ENCODE results near the genes BDKRB1 and AK7.

DNA sequence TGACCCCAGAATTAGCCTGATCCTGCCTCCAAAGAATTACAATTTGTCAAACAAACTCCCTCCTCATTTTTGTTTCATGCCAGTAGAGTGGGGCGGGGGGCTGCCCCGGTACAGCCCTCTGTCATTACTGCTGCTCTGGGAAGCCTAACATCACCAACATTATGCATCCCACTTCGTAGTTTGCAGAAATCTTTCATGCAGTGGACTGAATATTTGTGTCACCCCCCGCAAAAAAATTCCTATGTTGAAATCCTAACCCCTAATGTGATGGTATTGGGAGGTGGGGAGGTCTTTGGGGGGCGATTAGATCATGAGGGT, 58.9 kb downstream of the C14orf132 start:
- RRBS, result no CpG with 5 or more reads among the region's 5 CpGs

GRCh38 chr14:96197895-96198399, 6.7 kb upstream of the BDKRB2 start:
- RRBS, result no CpG with 5 or more reads among the region's 12 CpGs

- RRBS, result no CpG with 5 or more reads among the region's 7 CpGs
Observed at GRCh38 chr14:96255863-96256480, at the start of gene BDKRB1. TSS of gene BDKRB1 (plus strand) at chr14:96256210.

DNA sequence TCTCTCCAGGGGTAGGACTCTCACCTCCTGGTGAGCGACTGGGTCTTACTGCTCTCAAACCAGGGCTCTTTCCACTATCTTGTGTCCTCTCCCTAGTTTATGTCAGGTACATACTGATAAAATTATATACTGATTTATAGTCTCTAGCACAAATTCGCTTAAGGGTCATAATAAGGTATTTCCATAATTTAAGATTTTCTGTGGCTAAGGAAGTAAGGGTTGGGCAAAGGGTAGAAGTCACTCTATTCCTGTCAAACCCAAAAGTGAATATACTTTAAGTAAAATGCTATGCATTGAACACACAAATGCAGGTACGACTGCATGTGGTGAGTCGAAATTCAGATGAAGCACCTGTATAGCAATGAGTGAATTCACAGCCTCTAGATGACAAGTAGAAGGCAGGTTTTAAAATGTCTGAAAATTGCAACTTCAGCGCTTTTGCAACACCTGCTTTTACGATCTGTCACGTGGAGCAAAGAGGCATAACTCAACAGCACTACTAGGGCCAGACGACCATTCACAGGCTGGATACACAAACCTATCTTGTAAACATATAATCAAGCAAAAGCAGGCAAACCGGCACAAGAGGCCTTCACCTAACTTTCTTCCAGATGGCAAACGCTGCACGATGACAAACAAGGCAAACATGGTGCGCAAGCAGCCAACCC, 1.3 kb downstream of the ATG2B start:
- RRBS, result no CpG with 5 or more reads among the region's 12 CpGs

GRCh38 chr14:96391687-96392390, at the start of gene AK7:
TSS of gene AK7 (plus strand) at chr14:96392128.
- RRBS, result 2% methylated on average over 43 of the region's 75 CpGs

GRCh38 chr14:96536020-96536549, 33.9 kb downstream of the PAPOLA start:
- RRBS, result no CpG with 5 or more reads among the region's 2 CpGs

- RRBS, result no CpG with 5 or more reads among the region's 19 CpGs
Observed at GRCh38 chr14:97634841-97635382, 837.7 kb downstream of the VRK1 start.

DNA sequence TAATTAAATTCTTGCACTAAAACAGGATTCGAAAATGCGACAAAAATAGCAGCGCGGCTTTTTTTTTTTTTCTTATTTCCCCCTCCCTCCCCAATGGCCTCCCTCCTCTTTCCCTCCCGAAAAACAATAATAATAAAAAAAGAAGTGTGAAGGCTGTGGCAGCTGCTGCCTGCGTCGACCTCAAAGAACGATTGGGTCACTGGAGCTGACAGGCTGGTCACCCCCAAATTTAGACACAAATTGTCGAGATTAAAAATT, 1041.6 kb downstream of the VRK1 start:
- RRBS, result no CpG with 5 or more reads among the region's 9 CpGs

DNA sequence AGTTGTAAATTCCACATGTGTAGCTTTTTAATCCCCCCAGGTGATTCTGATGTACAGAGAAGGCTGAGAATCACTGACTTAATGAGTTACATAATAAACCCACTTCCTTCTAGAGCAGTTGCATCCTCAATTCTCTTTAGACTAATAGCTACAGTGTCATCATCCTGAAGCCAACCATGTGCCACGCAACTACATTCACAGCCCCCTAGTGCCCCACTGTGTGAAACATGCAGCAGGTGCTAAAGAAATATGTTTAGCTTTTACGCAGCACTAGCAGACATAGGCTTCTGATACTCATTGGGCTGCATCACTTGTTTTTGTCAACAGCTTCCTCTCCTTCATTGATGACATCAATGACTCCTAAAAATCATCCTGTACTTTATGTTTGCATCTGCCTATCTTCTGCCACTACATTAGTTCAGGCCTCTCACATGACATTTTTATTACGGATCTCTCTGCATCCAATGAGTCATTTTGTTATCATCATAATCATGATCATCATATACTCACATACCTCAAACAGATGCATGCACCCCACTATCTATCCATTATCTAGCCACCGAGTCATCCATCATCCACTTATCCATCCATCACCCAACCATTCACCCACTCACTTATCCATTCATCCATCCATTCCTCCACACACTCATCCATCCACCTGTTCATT, 1168.1 kb downstream of the BCL11B start:
- RRBS, result no CpG with 5 or more reads among the region's 4 CpGs

GRCh38 chr14:98175221-98175729, 1096.7 kb downstream of the BCL11B start:
- RRBS, result no CpG with 5 or more reads among the region's 5 CpGs

DNA sequence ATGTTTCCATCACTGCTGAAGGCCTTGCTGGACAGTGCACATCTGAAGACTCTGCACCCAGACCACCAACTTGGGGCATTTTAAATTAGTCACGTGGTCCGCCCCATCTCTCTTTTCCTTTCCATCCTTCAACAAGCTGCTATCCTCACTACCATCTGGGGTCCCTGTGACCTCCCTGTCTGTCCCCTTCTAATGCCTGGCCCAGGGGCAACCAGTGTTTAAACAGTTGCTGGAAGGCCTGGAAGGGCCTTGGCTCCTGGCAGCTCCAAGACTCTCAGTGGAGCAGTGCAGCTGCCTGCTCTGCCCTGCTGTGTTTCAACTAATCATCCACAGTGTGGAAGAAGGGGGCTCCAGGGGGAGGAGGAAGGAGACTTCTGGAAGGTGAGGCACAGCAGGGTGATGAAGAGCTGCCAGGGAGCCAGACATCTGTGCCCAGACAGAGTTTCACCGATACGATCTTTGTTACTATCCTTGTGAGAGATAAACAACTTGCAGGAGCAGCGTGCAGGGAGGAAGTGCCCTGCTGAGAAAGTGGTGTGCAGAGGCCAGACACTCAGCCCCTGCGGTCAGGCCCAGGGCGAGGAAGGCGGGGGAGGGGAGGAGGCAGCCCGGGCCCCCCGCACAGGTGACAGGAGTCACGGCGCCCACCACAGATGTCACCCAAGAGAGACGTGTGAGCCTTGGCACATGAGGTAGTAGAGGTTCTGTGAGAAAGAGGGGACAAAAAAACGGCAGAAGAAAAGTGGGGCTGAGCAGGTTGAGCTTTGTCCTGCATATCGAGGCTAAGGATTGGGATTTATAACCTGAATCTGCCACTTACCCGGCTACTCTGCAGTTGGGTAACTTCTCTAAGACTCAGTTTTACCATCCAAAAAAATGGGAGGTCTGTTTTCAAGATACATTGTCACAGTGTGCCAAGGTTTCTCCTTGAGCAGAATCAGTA, 1061.8 kb downstream of the BCL11B start:
- RRBS, result no CpG with 5 or more reads among the region's 16 CpGs

DNA sequence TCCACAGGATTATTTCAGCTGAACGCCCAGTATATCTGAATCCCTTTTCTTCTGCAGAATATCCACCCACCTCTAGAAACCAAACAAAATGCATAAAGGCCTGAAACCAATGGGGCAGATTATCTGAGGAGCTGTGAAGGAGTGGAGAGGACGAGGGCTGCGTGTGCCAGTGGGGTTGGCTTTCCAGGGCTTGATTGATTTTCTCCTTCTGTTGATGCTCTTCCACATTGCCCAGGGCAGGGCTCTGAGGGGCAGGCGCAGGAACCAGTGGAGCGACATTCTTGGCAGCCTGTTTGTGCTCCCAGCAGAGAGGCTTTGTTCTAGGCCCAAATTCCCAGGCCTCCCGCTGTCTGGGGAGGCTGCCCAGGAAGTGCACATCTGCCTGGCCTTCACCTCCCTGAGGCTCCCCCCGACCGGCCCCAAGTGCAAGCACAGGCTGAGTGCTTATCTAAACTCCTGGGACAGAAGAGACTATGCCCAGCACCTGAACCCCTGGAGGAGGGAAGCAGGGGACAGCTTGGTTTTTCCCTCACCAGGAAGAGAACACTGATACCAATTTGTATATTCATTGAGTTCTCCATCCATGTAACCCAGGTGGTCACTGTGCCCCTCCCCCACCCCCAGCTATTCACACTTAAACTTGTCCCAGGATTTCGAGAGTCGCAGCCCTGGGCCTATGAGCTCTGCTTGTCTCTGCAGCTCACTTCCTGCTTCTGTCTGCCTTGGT, 452.5 kb downstream of the BCL11B start:
- RRBS, result no CpG with 5 or more reads among the region's 10 CpGs

DNA sequence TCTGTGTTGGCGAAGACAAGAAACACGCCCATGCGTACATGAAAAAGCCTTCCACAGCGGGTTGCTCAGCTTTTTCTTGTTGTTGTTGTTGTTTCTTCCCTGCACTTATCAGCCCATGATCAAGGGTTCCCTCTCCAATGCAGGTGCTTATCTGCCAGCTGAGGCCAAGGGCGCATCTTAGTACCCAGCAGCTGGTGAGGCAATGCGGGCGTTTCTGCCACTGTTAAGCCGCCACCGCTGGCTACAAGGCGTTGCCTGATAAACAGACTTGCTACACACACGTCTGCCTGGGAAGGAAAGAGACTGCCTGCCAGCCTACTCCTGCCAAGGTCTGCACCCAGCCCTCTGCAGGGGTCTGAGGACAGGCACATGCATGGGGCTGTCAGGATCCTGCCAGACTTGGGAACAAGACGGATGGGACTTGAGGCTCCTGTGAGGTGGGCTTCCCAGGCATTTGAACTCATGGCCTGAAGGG, 345.8 kb downstream of the BCL11B start:
- RRBS, result no CpG with 5 or more reads among the region's 12 CpGs

- RRBS, result no CpG with 5 or more reads among the region's 27 CpGs
Observed at GRCh38 chr14:99036565-99037436, 235.2 kb downstream of the BCL11B start.

- RRBS, result 20% methylated on average over 4 of the region's 11 CpGs
Observed at GRCh38 chr14:99230008-99230711, 41.8 kb downstream of the BCL11B start.

DNA sequence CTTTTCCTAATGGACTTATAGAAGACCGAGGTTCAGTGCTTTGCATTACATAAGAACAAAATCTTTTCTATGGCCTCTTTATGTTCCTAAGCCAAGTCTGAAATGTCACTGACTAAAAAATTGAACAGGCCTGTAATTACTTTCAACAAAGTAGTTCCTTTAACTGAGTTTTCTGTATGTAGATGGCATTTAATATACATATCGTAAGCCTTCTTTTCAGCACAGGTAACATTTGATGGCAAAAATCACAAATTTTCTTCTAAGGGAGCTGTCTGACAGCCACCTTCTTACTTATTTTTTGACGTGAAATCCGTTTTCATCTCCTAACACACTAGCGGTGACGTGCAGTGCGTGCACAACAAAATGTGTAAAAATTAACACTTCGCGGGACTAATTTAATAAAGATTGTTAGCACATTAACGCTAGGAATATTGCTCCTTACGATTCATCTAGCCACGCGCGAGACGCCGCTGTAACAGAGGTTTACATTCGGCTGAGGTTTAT, 31.6 kb downstream of the BCL11B start:
- RRBS, result no CpG with 5 or more reads among the region's 17 CpGs

- RRBS, result no CpG with 5 or more reads among the region's 8 CpGs
Observed at GRCh38 chr14:99243264-99243939, 28.6 kb downstream of the BCL11B start.

GRCh38 chr14:99243940-99244729, 27.9 kb downstream of the BCL11B start:
- RRBS, result no CpG with 5 or more reads among the region's 17 CpGs

DNA sequence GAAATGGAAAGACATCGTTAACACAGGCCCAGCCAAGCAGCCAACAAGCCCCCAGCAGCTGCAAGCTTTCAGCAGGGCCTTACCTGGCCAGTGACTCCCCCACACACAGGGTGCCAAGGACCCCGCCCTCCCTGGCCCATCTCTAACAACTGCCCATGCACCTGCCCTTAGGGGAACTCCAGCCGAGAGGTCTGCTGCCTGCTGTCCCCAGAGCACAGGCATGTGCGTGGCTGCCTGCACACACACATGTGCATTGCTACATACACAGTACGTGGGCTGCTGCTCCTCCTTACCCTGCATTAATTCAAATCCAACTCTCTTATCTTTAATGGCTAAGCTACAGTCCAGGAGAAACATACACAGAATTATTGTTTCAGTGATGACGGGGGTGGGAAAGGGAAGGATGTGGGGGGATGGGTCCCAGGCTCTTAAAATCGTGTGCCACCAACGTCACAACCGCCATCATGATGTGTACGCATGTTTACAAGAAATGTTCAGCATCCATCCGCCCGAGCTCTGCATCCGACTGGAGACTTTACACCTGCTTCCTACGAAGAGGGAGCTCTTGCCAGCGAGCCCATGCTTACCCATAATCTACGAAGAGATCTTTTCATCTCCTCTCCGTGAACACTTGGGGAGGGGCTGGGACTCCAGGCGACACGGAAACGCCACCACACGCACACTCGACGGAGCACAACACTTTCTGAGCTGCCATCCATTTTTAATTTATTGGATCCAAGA, 9.7 kb downstream of the BCL11B start:
- RRBS, result no CpG with 5 or more reads among the region's 23 CpGs

- RRBS, result 3% methylated on average over 6 of the region's 37 CpGs
Observed at GRCh38 chr14:99272978-99273622, 1.1 kb upstream of the BCL11B start.

All from foreskin fibroblast (primary cell).